Bronchus (tissue), 1 donor: ENCODE data around the genes BORCS8 and NDUFA13.

GRCh38 chr19:19001439-19001845 is 31.9 kb downstream of the SUGP2 start:
- PRO-cap = no peak

GRCh38 chr19:19051582-19052323 is 12.0 kb upstream of the SLC25A42 start:
- PRO-cap = no peak

DNA sequence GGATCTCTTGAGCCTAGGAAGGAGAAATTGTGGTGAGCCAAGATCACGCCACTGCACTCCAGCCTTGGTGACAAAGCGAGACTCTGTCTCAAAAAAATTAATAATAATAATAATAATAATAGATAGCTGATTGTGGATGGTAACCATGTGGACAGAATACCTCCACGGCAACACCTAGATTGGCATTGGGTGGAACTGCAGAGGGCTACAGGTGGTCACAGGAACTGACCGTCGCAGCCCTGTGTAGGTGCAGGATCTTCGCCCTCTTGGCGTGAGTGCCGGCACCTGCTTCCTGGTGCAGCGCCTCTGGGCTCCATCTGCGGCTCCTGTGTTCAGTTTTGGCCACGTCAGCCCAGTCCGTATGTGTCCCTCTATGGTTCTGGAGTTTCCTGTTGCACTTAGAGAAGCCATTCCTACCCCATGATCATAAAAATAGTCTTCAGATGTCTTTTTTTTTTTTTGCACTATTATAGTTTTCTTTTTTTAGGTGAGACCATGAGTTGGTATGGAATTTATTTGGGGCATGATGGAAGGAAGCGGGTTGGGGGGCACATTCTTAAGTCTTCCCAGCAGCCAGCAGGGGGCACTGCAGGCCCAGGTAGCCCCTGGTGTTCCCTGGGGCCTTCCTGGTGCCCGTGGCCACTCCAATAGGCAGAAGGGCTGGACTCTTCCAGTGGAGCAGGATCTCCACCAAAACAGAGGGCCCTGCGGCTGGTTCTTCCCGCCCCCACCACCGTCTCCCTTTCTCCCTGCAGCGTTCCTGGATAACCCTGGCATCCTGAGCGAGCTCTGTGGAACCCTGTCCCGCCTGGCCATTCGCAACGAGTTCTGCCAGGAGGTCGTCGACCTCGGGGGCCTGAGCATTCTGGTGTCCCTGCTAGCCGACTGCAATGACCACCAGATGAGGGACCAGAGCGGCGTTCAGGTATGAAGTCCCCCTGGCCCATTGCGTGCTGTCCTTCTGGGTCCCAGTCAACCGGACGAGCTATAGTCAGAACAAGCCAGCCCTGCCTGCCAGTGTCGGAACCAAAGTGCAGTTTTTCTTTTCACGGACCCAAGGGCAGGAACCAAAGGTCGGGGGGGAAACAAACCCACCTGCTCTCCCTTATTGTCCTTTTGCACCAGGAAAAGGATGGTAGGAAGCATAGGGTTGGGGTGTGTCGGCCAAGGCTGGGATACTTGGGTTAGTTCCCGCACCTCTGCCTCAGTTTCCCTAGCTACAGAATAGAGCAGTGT is 10.0 kb upstream of the SLC25A42 start:
- PRO-cap = no peak

DNA sequence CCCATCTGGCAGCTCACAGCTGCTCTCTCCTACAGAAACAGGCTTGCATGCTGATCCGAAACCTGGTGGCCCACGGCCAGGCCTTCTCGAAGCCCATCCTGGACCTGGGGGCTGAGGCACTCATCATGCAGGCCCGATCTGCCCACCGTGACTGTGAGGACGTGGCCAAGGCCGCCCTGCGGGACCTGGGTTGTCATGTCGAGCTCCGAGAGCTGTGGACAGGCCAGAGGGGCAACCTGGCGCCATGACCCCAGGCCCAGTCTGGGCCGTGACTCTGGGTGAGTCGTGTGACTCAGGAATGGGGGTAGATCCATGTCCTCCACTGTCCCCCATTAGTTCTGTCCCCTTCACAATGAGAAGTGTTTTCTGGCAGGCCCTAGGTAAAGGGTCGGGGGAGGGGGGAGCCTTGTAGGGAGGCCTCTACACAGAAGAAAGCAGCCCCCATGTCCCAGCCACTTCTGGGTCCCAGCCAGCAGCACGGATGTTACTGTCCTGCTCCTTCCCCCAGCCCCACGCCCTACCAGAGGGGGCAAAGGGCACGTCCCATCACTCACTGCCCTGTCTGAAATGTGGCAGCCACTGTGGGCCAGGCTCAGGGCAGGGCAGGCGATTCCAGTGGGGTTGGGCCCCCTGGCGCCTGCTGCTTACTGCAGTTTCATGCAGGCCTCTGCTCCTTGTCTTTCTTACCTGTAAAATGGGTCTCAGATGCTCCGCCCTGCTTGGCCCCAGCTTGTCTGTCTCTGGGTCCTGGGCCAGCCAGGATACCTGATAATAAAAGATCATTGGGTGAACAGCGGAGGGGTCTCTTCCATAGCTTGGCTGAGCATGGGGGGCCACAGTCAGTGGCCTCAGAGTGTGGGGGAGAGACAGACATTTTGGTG is 6.2 kb upstream of the SLC25A42 start:
- PRO-cap = no peak

GRCh38 chr19:19061198-19061961 is 2.4 kb upstream of the SLC25A42 start:
- PRO-cap = no peak

DNA sequence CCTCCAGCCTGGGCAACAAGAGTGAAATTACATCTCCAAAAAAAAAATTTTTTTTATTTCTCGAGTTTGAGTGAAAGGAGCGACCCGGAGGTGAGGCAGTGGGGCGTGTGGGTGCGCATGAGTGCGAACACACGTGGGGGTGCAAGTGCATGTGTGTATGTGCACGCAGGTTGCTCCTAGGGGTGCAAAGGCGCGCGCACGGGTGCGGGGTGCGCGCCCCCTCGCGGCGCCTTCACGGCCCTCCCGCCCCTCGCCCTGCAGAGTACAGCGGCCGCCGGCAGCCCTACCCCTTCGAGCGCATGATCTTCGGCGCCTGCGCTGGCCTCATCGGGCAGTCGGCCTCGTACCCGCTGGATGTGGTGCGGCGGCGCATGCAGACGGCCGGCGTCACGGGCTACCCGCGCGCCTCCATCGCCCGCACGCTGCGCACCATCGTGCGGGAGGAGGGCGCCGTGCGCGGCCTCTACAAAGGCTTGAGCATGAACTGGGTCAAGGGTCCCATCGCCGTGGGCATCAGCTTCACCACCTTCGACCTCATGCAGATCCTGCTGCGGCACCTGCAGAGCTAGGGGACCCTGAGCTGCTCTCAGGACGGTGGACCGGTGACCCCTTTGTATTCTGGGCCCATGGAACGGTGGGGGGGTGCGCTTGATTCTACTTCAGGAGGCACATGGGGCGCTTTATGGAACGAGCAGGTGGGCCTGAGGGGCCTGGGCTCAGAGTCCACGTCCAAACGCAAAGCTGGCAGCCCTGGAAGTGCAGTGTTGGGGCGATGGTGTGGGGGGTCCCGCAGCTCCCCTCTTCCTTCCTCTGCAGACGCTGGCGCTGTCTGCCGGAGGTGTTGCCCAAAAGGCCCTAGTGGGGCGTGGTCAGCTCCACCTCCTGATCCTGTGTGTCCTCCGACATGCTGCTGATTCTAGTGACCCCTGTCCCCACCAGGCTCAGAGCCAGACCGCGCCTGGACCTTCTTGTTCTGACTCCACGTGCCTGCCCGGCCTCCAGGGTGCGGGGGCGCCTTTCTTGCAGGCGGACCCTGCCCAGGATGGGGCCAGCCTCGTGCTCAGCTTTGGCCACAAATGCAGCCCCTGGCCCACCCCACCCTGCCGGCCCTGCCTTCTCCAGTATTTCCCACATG is 27.6 kb downstream of the TMEM161A start:
- PRO-cap = no peak

- PRO-cap = bidirectional peak, plus-strand start at chr19:19192268, minus-strand start at chr19:19192130
Observed at GRCh38 chr19:19191690-19192398, at the start of gene BORCS8. Gene BORCS8, minus strand, starts transcription at chr19:19192152.

DNA sequence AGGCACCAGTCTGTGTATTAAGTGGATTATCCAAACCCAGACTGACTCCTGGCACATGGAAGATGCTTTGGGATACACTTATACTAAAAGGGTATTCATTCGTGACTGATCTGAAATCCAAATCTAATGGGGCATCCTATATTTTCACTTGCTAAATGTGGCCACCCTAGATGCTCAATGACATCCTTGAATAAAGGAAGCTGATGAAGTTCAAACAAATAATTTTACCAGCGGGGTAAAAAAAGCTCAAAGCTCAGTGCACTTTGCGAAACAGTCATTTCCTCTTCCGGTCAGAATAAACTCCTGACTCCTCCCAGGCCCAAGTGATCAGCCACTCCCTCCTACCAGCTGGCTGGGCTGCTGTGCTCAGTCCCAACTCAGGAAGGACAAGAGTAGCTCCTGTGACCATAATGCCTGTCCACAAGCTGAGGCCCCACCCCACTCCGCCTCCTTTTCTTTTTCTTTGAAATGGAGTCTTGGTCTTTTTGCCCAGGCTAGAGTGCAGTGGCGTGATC is 32.5 kb upstream of the GATAD2A start:
- PRO-cap = bidirectional peak, plus-strand start at position 369 of the sequence, minus-strand start at position 276 of the sequence

- PRO-cap = no peak
Observed at GRCh38 chr19:19390107-19390761, 15.2 kb upstream of the GATAD2A start.

DNA sequence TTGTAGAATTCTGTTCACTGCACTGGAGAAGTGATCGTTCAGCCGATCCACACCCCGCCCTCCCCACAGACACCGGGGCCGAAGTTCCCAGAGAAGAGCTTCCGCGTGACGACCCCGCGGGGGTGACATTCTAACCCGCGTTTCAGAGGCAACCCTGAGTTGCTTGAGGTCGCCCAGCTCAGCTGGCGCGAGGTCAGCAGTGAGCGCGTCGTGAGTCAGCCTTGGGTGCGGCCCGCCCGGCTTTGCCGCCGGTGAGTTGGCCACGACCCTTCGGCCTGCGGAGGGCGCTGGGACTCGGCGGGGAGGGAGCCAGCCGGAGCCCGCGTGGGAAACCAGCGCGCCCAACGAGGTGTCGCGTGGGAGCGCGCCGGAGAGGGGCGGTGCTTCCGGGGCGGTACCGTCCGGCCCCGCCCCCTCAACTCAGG is 285 bp upstream of the GATAD2A start:
- PRO-cap = bidirectional peak, plus-strand start outside the sequence, minus-strand start at position 217 of the sequence

GRCh38 chr19:19427365-19428484 is 22.2 kb downstream of the GATAD2A start:
- PRO-cap = no peak

GRCh38 chr19:19515858-19516588 is at the start of gene NDUFA13:
Gene NDUFA13, plus strand, starts transcription at chr19:19516225.
- PRO-cap = bidirectional peak, plus-strand start at chr19:19516239, minus-strand start at chr19:19516163

GRCh38 chr19:19569860-19570791 is 32.1 kb downstream of the CILP2 start:
- PRO-cap = no peak

DNA sequence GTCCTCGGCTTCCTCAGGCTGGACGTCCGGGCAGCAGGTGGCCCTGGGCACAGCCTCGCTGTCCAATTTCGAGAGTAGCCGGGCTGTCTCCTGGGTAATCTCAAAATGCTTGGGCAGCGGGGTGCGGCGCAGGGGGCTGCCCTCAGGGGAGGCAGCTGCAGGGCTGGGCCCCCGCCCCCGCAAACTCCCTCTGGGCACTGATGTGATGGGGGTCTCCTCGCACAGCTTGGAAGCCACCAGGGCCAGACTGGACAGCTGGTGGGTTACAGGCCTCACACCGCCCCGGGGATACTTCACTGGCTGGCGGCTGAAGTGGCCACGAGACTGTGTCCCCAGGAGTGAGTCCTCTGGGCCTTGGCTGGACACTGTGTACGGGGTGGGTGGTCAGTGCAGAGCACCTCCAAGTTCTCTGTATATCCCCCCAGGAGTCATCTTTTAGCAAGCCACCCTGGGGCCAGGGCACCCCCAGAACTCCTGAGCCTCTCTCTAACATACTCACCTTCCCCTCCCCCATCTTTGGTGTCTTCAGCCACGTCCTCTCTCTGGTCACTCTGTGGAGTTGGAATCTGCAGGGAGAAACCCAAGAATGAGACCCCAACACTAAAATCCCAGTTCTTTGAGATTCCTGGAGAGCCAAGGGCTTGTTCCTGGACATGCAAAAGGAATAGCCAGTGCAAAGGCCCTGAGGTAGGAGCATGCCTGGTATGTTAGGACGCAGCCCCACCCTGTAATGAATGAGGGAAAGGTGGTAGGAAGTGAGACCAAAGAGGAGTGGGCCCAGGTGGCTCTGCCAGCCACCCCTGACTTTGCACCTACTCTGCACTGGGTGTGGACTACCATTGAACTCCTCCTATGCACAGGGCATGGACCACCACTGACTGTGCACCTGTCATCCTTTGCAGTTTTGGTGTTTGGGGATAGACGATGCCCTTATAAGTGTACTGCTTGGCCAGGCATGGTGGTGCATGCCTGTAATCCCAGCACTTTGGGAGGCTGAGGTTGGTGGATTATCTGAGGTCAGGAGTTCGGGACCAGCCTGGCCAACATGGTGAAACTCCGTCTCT is 2.3 kb upstream of the LPAR2 start:
- PRO-cap = no peak

DNA sequence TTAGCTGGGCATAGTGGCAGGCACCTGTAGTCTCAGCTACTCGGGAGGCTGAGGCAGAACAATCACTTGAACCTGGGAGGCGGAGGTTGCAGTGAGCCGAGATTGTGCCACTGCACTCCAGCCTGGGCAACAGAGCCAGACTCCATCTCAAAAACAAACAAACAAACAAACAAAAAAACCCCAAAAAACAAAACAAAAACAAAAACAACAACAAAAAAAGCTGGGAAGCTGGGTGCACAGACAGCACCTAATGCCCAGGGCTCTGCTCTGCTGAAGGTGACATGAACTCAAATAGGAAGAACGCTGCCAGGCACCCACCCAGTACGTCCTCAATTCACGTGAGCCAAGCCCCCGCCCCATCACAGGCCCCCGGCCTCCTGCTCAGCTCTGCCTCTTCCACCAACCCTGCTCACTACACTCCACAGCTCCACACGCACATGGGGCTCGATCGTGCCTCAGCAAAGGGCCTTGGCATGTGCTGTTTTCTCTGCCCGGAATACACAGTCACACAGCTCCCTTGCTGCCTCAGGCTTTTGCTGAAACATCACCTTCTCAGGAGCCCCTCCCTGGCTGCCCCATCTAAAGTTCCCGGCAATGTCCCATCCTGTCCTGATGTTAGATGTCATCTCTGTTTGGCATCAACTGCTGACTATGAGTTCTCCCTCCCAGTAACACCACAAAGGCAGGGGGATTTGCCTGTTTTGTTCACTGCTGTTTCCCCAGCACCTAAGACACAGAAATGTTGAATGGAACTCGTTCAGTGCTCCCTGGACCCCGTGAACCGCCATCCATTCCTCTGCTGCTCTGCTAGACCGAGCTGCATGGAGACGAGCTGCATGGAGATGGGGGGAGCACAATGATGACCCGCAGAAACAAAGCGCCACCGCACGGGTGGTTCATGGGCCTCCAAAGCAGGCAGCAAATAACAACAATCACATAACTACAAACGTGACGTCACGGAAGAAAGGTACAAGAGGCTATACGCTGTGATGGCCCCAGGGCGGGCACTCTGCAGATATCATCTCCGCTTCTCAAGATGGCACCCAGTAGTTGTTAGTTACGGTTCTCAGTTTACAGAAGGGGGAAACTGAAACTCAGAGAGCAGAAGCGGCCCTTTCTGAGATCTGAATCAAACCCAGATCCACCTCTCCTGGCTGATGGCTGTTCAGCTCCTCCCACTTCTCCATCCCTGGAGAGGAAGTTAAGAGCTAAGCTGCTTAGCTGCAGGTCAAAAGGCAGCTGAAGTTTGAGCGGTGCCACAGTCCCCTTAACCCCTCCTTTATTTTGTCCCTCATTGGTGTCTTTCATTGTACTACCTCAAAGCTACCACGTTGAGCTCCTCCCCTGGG is 2.1 kb downstream of the ATP13A1 start:
- PRO-cap = bidirectional peak, plus-strand start at position 1,231 of the sequence, minus-strand start at position 1,131 of the sequence

DNA sequence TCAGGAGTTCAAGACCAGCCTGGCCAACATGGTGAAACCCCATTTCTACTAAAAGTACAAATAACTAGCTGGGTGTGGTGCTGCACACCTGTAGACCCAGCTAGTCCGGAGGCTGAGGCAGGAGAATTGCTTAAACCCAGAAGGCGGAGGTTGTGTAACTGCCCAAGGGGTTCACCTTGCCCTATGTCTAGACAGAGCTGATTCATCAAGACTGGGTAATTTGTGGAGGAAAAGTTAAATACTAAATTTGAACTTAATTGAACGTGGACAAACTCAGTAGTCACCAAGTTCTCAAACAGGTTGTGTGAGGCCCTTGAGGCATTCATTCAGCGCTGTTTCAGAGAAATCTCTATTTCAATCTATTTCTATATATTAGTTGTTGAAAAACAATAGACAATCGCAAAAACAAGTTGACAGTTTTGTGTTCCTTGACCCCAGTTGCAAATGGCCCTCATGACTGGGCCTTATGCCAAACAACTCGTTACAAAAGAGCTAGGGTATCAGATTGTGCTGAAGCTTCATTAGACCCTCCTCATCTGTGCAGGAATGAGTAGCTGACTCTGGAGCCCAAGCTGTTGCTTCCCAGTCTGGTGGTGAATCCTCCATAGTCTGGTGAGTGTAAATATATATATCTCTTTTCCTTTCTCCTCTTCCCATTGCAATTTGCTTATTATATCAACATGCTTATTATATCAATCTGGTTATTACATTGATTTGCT is 13.6 kb upstream of the ZNF486 start:
- PRO-cap = no peak

- PRO-cap = no peak
Observed at GRCh38 chr19:20632214-20632932, 29.0 kb downstream of the ZNF626 start.

DNA sequence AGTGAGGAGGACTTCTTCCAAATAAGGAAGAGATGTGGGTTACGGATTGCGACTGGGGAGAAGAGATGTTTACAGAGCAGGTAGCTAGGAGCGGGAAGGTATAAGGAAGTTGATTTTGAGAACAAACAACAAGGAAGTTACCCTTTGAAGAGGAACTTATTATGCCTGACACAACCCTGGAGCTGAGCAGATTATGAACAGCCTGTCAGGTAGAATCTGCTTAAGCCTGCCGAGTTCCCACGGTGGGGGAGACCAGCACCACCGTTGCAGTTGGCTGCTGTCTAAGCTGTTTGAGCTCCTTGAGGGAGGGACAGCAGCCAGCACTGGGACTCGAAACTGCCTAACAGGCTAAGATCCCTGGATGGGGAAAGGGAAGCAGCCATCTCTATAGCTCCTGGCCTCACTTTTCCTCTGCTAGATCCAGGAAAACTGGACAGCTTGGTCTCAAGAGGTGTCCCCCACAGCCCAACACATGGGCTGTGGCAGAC is 6.6 kb upstream of the ZNF66 start:
- PRO-cap = no peak

GRCh38 chr19:21440858-21441467 is 44.0 kb downstream of the ZNF493 start:
- PRO-cap = no peak

DNA sequence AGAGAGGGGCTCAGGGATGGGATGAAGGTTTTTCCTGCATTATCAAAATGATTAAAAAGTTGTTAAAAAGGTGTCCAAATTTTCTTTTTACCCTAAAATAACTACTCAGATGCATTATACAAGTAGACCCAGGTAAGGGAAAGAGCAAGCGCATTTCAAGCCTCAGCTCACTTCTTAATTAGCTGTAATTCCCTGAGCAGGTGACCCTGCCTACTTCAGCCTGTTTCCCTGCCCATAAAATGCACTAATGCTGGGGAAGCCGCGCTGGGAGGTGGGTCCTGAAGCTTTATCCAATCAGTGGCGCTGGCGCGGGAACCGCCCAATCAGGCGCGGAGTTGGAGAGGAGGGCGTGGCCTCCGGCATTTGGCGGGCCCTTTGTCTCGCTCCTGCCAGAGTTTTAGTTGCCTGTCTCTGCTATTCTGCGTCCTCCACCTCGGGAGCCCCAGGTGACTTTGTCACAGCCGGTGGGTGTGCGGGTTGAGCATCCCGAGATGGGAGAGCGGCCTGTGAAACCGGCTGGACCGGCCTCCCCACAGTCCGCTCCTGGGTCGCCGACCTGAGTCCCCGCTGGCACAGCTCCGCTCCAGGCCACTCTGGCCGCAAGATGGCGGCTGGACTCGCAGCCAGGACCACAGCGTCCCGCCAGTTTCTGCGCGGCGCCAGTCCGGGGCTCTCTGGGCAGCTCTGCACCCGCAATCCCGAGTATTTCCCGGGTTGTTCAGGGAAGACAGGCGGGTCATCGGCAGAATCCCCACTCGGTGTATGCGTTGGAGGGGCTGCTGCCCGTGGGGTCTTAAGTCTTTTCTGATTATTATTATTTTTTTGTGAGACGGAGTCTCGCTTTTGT is 30.7 kb upstream of the ZNF429 start:
- PRO-cap = no peak